Measurements from ENCODE around the gene BMP8B.

DNA sequence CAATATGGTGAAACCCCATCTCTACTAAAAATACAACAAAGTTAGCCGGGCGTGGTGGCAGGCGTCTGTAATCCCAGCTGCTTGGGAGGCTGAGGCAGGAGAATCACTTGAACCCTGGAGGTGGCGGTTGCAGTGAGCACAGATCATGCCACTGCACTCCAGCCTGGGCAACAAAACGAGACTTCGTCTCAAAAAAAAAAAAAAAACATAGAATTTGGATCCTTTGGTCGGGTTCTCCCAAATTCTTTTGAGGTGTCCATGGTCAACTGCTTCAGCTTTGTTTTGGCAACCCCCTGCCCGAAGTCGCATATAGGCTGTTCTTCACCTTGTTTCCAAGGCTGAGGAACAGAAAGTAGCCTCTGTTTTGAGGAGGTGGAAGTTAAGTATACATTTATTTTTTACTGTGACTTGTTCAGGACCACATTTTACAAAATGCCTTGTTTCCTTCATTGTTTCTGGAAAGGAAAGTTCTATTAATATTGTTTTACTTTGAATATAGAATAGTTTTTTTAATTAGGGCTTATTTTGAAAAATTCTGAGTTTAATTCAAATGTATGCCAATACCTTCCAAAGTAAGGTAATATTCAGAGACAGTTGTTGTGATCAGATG, 14.1 kb downstream of the AKIRIN1 start:
- CAGE, long polyA plus RNA: no peak
- RRBS: no CpG with 5 or more reads among the region's 9 CpGs

DNA sequence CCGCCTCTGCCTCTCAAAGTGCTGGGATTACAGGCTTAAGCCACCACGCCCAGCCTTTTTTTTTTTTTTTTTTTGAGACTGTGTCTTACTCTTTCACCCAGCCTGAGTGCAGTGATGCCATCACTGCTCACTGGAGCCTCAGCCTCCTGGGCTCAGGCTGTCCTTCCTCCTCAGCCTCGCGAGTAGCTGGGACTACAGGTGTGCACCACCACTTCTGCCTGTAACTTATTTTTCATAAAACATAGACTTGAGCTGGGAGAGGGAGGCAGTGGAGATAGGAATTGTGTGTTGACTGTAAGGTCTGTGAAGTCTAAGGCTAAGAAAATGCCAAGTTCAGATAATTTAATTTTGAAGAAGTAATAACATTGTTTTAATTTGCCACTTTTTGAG, 9.3 kb downstream of the NDUFS5 start:
- CAGE, long polyA plus RNA: no peak
- RRBS: no CpG with 5 or more reads among the region's 4 CpGs

- CAGE, long polyA plus RNA: no peak
- RRBS: 26% methylated on average over 4 of the region's 11 CpGs
Observed at GRCh38 chr1:39082216-39082675, 56.1 kb downstream of the NDUFS5 start.

DNA sequence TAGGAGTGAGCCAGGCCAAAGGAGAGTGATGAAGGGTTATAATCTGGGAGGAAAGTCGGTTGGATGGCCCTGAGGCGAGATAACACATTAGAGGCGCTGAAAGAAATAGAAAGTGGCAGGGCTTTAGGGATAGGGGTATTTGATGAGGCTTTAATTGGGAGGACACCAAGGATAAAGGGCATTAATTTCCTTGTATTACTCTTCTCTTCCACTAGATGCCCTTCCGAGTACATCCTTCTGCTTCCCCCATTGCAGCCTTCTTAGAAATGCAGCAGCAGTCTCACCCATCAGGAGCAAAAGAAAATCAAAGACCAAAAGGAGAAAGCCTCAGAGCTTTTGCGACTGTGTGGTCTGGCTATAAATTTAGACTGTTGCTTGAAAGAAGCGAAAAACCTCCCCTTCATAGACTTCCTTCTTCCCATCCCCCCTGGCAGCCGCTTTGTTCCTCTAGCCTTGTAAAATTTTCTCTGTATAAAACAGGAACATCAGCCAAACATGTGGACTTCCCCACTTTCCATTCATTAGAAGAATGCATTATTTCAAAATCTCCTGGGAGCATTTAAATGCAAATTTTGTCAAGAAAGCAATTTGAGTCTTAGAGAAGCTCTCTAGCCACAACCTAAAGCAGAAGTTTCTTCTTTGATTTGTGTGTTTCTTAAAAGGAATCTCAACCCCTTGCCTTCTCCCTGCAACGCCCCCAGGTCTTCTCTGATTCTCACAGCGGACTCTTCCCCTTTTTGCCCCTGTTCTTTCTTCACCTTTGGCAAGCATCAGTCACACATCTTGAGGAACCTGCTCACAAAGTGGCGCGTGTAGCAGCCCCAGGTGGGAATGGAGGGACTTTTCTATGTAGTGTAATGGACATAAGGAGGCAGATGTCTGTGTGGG, 76.6 kb downstream of the NDUFS5 start:
- CAGE, long polyA plus RNA: no peak
- RRBS: no CpG with 5 or more reads among the region's 11 CpGs

DNA sequence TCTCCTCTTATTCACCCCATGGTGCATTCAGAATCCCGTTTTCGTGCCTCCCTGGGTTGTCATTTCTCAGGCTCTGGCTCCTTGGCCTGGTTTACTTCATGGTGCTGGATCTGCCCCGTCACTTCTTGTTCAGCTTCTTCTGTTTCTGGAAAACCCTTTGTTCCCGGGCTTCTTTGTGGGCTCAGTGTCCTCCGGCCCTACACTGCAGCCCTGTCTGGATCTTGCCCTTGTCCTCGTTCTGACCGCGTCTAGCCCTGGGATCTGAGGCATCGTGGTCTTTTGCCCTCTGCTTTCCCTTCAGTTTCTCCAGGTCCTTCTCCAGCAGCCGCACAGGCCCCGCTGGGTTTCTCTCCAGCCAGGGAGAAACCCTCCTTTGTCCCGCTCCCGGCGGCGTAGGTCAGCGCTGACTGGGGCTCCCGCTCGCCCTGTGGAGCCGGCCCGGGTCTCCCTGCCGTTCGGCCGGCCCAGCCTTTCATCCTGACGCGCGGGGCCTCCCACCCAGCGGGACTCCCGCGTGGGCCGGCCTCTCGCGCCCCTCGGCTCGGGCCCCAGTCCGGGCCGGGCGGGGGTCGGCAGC, 78.6 kb downstream of the NDUFS5 start:
- CAGE, long polyA plus RNA: no peak
- RRBS: 3% methylated on average over 13 of the region's 38 CpGs

DNA sequence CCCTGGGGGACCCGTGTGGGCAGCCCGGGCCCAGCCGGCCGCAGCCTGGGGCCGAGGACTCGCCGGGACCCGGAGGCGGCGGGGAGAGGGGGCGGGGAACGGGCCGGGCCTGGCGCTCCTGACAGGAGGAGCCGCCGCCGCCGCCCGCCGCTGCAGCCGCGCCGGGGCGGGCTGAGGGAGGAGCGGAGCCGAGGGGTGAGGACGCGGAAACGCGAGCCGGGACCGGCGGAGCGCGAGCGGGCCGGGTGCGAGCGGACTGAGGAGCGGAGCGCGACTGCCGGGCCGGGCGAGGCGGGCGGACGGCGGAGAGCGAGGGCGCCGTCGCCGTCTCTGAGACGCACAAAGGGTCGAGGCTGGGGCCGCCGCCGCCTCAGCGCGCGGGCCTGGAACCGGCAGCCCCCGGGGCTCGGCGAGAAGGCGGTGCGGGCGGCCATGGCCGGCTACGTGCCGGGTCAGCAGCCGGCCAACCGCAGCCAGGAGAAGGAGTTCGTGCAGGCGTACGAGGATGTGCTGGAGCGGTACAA, 79.1 kb downstream of the NDUFS5 start:
- CAGE, long polyA plus RNA: start-site peak on the plus strand centred at position 196 of the sequence, 87 bp wide, 67 and 18 reads in 2 replicates
- RRBS: 2% methylated on average over 41 of the region's 78 CpGs

GRCh38 chr1:39167668-39168296, 36.7 kb upstream of the MACF1 start:
- CAGE, long polyA plus RNA: no peak
- RRBS: no CpG with 5 or more reads among the region's 5 CpGs

DNA sequence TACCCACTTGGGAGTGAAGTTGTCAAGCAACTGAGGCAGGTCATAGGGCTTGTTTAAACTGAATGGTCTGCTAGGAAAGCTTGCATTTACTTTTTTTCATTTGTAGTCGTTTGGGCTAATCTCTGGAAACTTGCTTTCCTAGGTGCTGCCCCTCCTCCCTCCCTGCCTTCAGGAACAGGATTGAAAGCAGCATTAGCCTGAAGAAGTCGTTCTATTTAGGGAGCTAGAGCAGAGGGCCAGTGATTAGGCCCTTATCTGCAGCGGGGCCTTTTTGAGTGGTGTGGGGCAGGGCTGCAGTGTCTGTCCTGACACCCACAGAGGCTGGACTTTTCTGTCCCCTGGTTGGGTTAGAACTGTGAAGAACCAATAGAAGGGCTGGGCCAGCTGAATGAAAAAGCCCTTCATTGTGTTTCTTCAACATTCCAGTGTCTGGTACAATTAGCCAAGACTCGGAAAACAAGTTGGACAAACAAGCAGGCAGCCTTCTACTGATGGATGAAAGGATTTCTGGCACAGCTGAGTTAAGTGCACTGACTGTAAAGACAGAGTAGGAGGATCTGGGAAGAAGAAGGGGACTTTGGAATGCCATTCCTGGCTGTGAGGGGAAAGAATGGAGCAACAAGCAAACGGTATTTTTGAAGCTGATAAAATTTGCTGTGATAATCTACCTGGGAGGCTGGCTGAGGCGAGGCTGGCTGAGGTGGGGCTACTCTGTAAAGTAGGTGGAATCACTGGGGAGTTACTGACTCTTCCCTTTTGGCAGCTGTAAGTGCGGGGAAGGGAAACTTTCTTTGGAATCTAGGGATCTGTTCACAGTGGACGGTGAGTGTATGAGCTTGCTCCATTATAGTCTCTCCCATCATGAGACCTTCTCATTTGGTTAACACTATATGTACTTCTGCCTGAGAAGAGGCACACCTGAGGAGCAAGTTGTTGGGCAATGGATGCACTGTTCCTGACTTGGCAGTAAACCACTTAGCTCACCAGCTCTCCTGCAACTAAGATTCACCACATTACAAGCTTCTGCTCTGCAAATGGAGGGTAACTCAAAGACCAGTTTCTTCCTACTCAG, 9.8 kb downstream of the MACF1 start:
- CAGE, long polyA plus RNA: no peak
- RRBS: no CpG with 5 or more reads among the region's 8 CpGs

DNA sequence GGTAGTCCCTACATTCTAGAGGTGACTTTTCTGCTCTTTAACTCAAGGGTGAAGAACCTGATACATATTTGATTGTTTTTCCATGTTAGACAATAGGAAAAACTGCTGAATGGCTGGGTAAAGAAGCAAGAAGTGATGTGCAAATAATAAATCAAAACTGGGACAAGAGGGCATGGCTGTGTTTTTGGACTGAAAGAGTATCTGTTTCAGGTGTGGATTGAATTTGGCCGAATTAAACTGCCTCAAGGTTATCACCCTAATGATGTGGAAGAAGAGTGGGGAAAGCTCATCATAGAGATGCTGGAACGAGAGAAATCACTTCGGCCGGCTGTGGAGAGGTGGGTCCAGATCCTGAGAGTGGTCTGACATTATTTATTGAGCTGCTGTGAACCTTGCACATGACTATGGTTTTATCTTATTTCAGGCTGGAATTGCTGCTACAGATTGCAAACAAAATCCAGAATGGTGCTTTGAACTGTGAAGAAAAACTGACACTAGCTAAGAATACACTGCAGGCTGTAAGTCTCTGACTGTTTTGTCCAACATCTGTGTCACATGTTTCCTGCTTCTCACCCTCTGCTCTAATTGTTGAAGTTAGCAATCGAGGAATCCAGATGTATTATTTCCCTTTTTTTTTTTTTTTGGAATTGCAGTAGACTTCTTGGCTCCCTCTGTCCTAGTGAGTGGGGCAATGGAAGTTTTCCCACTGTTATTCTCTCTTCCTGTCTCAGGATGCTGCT, 80.5 kb downstream of the MACF1 start:
- CAGE, long polyA plus RNA: no peak
- RRBS: no CpG with 5 or more reads among the region's 5 CpGs

DNA sequence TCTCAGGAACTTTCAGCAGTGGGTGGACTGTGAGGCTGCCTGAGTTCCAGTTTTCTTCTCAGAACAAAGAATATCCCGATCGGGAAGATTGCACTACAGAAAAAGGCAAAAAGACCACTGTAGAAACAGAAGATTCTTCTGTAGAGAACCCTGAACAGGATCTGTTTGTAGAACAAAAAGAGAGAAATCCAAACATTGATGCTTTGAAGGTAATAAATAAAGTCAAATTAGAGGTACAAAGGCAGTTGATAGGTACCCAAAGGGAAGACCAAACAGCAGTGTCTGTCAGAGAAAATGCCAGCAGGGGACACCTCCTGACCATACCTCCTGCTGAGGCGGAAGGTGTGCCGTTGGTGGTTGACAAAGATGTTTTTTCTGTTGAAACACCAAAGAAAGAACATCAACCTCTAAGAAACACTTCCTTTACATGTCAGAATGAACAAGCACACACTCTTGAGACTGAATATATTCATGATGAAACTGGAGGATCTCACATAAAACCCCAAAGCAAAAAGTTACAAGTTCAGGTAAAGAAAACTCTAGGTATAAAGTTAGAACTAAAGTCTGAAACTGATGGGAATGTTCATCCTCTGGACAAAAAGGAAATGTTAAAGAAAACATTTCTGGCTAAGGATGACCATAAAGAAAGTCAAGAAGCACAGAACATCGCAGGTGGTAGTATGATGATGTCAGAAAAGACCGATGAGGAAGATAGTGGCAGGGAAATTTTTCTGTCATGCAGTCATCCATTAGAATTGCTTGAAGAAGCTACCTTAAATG, 128.4 kb downstream of the MACF1 start:
- CAGE, long polyA plus RNA: no peak
- RRBS: no CpG with 5 or more reads among the region's 6 CpGs

DNA sequence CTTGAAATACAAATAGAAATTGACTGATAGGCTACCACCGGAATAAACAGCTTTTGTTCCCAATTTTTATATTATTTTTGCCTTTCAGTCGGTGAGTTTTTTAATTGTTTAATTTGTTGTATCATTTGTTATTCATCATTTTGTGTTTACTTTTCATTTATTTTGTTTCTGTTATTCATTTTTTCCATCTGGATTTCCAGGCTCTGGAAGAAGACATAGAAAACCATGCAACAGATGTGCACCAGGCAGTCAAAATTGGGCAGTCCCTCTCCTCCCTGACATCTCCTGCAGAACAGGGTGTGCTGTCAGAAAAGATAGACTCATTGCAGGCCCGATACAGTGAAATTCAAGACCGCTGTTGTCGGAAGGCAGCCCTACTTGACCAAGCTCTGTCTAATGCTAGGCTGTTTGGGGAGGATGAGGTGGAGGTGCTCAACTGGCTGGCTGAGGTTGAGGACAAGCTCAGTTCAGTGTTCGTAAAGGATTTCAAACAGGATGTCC, 63.6 kb upstream of the BMP8A start:
- CAGE, long polyA plus RNA: no peak
- RRBS: no CpG with 5 or more reads among the region's 6 CpGs

DNA sequence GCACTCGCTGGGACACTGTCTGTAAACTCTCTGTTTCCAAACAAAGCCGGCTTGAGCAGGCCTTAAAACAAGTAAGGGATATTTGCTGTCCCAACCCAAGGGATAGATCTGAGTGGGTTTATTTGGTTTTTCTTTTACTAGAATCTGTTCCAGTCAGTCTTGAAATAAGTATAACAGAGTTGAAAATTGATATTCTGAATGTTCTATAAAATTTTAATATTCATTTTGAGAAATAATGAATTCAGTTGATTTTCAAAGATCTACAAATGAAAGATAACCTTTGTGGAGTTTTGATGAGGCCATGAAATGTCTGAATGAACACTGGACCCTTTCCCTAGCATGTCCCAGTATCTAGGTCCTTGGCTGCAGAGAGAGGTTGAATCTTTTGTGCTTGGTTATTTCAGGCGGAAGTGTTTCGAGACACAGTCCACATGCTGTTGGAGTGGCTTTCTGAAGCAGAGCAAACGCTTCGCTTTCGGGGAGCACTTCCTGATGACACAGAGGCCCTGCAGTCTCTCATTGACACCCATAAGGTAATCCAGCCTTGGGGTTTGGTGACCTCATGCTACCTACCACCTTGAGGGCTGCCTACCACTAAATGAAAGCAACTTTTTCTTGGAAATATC, 39.0 kb upstream of the BMP8A start:
- CAGE, long polyA plus RNA: no peak
- RRBS: no CpG with 5 or more reads among the region's 7 CpGs

- CAGE, long polyA plus RNA: no peak
- RRBS: no CpG with 5 or more reads among the region's 13 CpGs
Observed at GRCh38 chr1:39540273-39541160, 36.1 kb downstream of the PABPC4 start.

- CAGE, long polyA plus RNA: no peak
- RRBS: no CpG with 5 or more reads among the region's 18 CpGs
Observed at GRCh38 chr1:39562918-39563955, 13.4 kb downstream of the PABPC4 start.

- CAGE, long polyA plus RNA: no peak
- RRBS: no CpG with 5 or more reads among the region's 7 CpGs
Observed at GRCh38 chr1:39569412-39570219, 7.0 kb downstream of the PABPC4 start.

GRCh38 chr1:39671315-39671932, 483 bp downstream of the NT5C1A start:
- CAGE, long polyA plus RNA: no peak
- RRBS: 4% methylated on average over 18 of the region's 45 CpGs

GRCh38 chr1:39683676-39684447, 7.4 kb downstream of the HPCAL4 start:
- CAGE, long polyA plus RNA: no peak
- RRBS: 12% methylated on average over 10 of the region's 69 CpGs

DNA sequence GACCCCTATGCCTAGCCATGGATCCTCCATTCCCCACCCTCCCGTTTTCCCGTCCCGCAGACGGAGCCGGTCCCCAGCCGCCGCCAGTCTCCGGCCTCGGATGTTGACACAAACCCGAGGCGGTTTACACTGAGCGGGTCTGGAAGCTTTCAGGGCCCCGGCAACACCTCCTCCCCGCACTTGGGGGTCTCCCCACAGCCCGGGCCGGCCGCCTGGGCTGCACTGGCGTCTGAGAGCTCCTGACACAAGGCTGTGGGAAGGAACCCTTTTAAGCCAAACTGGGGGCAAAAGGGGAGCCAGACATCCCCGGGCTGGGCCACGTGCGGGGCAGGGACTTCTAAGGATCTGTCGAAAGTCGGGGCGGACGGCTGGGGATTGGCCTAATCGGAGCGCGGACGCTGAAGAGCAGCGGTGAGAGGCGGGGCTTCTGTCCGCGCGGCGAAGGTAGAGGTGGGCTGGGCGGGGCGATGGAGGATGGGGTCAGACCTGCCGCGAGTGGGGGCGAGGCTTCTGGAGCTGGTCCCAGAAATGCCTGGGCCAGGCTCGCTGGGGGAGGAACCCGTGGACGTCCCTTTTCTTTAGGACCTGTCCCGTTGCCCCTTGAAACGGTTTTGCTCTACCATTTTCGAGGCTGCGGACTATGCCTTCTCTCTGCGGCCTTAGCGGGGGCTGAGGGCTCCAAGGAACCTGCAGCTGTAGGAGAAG, 1.1 kb upstream of the HPCAL4 start:
- CAGE, long polyA plus RNA: no peak
- RRBS: 1% methylated on average over 9 of the region's 49 CpGs

DNA sequence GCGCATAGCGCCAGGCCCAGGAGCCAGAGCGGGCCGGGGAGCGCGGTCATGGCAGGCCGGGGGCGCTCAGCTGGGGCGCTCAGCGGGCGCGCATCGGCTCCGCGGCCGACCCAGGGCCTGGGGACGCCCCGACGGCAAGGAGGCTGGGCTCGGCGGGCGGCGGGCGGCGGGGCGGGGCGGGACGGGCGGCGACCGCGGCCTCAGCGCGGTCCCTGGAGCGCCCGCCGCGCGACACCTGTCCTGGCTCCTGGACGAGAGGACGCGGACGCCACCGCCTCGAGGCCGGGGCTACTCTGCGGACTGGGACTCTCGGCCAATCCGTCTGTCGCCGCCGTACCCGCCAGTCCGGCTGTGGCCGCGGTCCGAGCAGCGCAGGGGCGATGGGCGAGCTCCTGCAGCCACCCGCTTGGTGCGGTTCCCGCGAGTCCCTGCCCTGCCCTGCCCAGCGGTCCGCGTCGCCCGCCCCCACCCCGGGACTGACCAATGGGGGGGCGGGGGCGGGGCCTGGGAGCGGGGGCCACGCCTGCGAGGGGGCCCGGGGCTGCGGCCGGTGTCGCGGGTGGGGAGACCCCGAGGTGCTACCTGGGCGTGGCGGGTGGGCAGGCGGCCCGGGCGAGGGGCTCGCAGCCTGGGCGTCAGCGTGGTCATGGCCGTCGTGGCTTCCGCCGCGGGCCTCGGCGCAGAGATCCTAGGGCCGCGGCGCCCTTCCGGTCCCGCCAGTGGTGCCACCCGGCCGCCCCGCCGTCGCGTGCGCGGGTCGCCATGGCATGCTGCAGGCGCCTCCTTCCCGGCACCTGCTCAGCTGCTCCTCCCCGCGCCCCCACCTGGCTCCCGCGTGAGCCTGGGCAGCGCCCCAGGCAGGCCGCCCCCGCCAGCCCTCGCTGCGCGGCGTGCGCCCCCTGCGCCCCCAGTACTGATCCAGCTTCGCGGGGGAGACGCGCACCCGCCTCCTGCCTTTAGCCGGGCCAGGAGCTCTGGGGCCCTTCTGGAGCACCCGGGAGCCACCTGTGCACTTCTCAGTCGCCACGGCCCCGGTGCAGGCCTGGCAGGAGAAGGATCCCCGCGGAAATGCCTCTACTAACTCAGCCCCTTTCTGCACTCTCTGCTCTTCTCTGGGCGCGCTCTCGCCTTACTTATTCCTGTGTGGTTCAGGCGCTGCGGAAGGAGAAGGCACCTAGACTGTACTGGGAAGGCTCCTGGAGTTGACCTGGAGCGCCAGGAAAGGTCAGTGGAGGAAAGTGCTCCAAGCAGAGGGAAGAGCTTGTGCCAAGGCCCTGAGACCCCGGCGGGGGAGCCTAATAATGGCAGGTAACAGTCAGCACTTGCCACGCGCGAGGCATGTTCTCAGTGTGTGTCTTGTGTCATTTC, at the start of gene BMP8B:
BMP8B (minus strand) TSS at position 430 of the 1,368 bp plus-strand sequence.
- CAGE, long polyA plus RNA: no peak
- RRBS: 4% methylated on average over 30 of the region's 148 CpGs

- CAGE, long polyA plus RNA: no peak
- RRBS: no CpG with 5 or more reads among the region's 8 CpGs
Observed at GRCh38 chr1:39845290-39846250, 37.7 kb downstream of the TRIT1 start.